Measurements from ENCODE around the genes ETV4, SOST and DBF4B.

GRCh38 chr17:43546228-43546781, at the start of gene ETV4:
TSS of gene ETV4 (minus strand) at chr17:43546340.
- PRO-cap, result no peak

- PRO-cap, result no peak
Observed at GRCh38 chr17:43552153-43552895, 6.2 kb upstream of the ETV4 start.

DNA sequence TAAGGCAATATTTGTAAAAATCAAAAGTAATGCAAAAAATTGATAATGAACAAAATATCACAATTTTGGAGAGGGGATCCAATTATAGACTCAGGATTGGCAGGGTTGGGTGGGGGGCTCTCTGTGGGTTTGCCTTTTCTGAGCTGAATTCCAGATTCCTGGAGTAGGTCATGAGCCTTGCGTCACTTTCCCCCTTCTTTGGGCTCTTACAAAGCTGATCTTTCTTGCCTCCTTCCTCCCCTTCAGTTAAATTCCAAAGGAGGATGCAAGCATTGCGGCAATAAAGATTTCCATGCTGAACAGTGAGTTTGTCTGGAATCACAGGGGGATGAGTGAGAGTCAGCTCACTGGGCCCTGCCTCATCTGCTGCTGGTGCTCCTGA, 3.2 kb downstream of the MEOX1 start:
- PRO-cap, result no peak

GRCh38 chr17:43658913-43659515, 2.7 kb downstream of the MEOX1 start:
- PRO-cap, result no peak

DNA sequence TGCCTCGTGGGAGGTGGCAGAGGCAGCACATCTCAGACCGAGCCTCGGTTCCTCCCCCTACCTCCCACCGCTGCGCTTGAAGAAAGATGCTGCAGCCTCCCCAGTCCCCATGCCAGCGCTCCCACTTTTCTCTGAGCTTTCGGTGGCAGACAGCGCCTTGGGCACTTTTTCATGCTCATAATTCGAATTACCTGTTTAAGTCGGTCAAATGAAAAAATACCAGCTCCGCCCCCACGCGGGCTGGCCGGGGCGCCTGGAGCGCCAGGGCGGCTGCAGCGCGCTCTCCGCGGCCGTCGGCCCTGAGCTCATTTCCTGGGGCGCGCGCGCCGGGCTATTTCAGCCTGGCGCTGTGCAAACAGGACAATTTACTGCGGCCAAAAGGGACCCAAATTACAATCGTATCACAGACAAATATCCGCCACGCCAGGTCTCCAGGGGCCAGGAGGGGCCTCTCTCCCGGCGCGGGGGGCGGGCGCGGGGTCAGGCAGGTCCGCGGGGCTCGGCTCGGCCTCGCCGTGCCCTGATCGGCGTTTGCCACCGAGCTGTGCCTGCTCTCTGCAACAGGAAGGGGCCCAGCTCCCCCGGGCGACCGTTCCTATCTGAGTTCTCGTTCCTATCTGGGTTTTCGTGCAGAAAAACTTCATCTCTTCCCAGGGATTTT, 44.9 kb downstream of the SOST start:
- PRO-cap, result no peak

GRCh38 chr17:43758642-43758882, at the start of gene SOST:
TSS of gene SOST (minus strand) at chr17:43758791.
- PRO-cap, result no peak

GRCh38 chr17:43833429-43833792, 465 bp upstream of the MPP3 start:
- PRO-cap, result no peak

- PRO-cap, result no peak
Observed at GRCh38 chr17:43839412-43840209, 6.7 kb upstream of the MPP3 start.

DNA sequence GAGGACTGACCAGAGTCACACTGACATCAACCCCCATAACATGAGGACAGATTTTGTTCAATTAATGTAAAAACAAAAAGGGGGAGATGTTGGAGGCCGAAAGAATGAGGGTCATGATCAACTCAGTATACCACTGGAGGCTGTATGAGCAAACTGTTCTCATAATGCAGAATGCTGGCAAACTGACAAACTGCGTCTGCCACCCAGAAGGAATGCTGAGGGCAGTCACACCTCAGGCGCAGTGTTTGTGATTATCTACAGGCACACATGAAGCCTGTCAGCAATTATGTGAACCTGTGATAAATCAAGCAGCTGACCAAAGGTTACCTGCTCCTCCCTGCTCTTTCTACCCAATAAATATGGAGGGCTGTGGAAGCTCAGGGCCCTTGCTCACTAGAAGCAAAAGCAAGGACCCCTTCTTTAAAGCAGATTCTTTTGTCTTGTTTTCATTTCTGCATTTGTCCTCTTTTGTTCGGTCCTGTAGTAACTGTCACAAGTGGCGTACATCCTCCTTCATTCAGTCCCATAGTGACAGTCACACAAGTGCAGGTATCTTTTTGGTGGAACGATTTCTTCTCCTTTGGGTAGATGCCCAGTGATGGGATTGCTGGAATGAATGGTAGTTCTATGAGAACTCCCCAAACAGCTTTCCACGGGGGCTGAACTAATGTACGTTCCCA, 27.4 kb downstream of the CD300LG start:
- PRO-cap, result no peak

DNA sequence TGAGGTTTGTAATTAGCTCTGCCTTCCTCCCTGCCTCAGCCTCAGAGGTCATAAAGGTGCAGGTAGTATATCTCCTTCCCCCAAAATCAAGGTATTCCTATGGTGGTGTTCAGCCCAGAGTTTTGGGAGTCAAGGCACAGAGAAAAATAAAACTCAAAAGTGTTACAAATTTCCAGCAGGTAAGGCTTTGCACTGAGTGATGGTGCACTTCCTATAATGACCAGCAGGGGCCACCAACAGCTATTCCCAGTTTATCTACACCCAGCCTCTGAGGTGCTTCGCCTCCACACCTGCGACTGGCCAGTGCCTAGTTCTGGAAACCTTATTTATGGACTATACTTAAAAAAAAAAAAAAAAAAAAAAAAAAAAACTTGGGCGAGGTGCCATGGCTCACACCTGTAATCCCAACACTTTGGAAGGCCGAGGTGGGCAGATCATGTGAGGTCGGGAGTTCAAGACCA, 2.8 kb upstream of the MPP2 start:
- PRO-cap, result no peak

- PRO-cap, result no peak
Observed at GRCh38 chr17:43928014-43928213, 14.4 kb downstream of the PPY start.

GRCh38 chr17:44082153-44082916, 11.8 kb downstream of the G6PC3 start:
- PRO-cap, result no peak

DNA sequence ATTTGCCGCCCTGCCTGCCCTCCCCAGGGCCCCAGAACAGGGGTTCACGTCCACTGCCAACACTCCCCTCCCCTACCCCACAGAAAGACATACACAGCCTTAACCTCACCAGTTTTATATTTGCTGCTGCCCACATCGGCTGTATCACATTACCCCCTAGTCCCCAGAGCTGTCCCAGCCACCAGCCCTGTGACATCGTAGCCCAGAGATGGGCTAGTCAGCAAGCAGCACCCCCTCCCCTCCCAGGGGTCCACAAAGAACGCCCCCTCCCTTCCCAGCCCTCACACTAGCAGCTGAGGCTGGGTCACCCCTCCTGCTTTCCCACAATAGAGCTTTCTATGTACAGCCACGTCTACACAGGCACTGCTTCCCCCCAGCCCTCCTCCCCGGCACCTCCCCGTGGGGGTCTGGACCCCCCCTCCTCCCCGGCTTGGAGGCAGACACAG, 8.0 kb downstream of the GRN start:
- PRO-cap, result no peak

DNA sequence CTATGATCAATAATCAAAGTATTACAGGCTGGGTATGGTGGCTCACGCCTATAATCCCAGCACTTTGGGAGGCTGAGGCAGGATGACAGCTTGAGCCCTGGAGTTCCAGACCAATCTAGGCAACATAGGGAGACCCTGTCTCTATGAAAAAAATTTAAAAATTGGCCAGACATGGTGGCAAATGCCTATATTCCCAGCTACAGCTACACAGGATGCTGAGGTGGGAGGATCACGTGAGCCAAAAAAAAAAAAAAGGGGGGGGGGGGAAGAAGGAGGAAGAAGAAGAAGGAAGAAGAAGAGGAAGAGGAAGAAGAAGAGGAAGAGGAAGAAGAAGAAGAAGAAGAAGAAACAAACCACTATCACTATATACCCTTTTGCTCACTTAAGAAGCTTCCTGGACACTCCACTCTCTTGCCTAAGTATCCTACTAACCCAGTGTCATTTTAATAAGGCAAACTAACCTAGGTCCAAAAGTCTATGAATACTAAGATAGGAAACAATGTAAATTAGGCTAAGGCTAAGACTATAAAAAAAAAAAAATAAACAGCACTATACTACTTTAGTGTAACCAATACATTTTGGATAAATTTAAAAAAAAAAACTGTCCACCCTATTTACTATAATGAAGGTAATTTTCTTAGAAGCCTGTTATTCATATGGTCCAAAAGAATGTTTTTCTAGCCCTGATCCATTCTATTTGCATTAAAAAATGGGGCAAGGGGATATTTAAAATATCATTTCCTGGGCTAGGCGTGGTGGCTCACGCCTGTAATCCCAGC, 54.8 kb downstream of the GPATCH8 start:
- PRO-cap, result no peak

DNA sequence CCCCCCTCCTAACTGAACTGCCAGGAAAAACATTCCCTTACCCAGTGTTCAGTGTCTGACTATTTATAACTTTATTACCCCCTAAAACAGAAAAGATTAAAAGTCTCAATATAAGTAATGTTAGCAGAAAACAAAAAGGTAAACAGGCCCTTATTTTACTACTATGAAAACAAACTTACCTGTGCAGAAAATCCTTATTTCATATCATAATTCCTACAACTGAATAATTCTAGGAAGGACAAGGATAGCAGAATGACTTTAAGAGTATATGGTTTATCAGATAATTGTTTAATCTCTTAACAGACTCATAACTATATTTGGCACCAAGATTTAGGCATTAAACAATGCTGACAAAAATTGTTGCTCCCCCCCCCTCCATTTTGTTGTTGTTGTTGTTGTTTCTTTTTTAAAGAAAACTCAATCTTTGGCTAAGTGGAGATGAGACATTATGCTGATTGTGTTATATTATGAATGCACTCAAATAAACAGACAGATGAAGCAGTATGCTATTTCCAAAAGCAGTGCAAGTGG, 36.6 kb downstream of the GPATCH8 start:
- PRO-cap, result no peak

DNA sequence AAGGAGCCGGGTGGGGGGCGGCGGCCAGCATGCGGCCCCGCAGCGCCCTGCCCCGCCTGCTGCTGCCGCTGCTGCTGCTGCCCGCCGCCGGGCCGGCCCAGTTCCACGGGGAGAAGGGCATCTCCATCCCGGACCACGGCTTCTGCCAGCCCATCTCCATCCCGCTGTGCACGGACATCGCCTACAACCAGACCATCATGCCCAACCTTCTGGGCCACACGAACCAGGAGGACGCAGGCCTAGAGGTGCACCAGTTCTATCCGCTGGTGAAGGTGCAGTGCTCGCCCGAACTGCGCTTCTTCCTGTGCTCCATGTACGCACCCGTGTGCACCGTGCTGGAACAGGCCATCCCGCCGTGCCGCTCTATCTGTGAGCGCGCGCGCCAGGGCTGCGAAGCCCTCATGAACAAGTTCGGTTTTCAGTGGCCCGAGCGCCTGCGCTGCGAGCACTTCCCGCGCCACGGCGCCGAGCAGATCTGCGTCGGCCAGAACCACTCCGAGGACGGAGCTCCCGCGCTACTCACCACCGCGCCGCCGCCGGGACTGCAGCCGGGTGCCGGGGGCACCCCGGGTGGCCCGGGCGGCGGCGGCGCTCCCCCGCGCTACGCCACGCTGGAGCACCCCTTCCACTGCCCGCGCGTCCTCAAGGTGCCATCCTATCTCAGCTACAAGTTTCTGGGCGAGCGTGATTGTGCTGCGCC, 526 bp downstream of the FZD2 start:
- PRO-cap, result no peak

- PRO-cap, result no peak
Observed at GRCh38 chr17:44708326-44709049, at the start of gene DBF4B. TSS of gene DBF4B (plus strand) at chr17:44708665.

DNA sequence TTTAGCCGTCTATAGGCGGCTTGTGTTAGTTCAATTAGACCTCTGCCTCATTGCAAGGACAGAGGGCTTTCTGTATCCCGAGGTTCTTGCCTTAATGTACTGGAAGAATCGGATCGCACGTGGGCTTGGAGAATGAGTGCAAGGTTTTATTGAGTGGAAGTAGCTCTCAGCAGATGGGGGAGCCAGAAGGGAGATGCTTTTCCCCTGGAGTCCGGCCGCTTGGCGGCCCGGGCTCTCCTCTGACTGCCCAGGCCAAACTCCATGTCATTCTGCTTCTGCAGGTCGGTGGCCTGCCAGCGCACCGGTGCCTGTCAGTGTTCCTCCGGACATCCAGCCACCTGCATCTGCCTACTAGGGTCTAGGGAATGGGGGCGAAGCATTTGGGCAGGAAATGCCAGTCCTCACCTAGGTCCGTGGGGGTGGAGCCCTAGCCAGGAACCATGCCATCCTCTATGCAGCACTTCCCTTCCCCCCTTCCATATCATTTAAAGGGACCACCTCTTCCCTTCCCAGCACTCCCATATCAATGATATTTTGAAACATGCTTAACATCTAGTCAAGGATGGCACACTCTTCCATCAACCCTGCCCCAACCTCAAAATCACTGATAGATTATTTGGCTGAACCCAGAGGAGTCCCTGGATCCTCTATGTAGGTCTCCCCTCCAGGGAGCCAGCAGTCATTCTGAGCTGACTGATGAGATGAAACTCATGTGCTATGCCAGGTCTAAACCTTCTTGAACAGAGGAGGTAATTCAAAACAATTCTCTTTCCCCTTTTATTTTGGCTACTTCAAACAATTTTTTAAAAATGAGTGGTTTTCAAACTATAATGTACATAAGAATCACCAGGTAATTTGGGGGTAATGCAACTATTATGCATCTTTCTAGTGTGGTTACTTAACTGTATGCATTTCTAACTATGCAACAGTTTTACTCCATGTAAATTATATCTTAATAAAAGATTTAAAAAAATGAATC, 34.0 kb downstream of the GJC1 start:
- PRO-cap, result no peak

- PRO-cap, result no peak
Observed at GRCh38 chr17:44804265-44804703, 25.8 kb downstream of the GJC1 start.

DNA sequence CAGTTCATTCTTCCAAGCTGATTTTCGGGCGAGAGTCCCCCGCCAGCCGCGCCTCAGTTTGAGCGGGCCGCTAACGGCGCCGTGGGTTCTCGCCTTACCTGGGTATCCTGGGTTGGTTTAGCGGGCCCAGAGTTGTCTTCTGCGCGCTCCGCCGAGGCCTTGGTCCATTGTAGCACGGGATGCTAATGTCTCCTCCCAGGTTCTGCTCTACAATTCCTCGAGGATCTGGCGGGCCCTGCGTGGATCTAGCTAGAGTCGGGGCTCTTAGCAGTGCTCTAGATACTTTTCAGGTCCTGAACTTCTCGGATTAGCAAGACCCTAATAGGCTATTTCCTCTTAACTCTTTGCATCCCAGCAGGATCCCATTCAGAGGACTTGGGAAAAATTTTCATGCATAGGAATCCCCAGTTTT, 459 bp upstream of the GJC1 start:
- PRO-cap, result no peak

Measured in mesenteric fat pad (tissue), 1 donor.